Mesenchymal stem cell of adipose (primary cell): ENCODE measurements around the genes C7orf33, PDIA4, ZNF746 and ATP6V0E2.

DNA sequence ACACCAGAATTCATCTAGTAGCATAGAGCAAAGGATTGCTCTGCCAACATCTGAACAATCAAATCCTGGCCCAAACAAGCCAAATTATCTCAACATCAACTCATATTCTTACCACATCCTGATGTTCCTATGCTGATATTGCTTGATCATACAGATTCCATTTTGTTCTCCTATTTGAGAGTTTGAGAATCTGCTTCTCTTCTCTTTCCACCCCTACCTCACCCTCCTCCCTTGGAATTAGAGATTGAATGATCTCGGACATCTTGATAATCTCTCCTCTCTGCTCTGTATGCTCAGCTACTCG lies 633.4 kb downstream of the CNTNAP2 start:
- CAGE, long polyA plus RNA, result no peak

DNA sequence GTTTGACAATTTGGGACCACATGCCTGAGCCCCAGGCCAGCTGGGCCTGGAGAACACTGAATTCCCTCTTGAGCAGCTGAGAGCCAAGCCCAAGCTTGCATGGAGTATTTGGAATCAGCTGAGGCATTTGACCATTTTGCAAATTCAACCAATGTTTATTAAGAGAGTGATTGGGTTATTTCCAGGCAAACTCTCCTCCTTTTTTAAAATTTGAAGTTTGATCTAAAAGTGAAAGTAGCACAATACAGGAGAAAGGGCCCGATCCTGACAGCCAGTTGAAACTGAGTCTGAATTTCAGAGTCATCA lies 109.8 kb upstream of the C7orf33 start:
- CAGE, long polyA plus RNA, result no peak

DNA sequence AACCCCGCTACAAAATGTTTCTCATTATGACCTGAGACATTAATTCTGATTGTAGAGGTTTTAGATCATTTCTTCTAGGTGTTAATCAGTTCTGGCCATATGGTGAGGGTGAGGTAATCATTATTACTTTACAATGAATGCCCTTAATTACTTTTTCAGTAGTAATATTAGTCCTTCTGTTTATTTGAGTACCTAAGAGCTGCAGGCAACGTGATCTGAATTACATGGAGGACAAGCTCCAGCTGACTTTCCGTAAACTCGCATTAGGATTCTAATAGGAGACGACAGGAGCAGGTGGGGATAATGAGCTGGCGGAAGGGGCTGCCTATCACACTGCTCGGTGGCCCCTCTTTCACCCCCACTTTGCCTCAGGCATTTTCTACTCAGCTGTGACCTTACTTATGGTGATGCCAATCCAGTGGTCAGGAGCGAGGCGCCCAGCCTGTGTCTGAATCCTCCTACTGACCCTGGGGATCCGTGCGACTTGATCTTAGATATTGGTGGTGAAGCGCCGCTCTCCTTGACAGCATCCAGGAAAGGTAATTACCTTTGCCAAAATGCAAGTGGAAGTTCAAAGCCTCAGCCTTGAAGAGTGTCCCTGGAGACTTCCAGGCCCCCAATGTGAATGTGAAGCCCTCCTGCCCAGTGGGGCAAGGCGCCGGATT lies at the start of gene C7orf33:
Gene C7orf33, plus strand, starts transcription at position 398 of the 665 bp plus-strand sequence.
- CAGE, long polyA plus RNA, result no peak

- CAGE, long polyA plus RNA, result no peak
These were observed 74.3 kb downstream of the EZH2 start for GRCh38 chr7:148809552-148810403.

DNA sequence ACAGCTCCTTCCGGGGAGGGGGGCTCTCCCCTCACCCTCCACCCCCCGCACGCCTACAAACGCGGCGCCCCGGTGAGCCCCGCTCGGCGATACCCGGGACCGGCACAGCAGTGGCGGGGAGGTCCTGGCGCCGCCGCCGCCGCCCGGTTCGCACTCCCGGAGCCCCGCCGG lies 239 bp downstream of the EZH2 start:
- CAGE, long polyA plus RNA, result no peak

- CAGE, long polyA plus RNA, result no peak
These were observed at the start of gene PDIA4 for GRCh38 chr7:149028297-149029533. Gene PDIA4 (minus strand): TSS chr7:149028505.

- CAGE, long polyA plus RNA, result no peak
These were observed 24.9 kb downstream of the ZNF786 start for GRCh38 chr7:149065482-149066249.

DNA sequence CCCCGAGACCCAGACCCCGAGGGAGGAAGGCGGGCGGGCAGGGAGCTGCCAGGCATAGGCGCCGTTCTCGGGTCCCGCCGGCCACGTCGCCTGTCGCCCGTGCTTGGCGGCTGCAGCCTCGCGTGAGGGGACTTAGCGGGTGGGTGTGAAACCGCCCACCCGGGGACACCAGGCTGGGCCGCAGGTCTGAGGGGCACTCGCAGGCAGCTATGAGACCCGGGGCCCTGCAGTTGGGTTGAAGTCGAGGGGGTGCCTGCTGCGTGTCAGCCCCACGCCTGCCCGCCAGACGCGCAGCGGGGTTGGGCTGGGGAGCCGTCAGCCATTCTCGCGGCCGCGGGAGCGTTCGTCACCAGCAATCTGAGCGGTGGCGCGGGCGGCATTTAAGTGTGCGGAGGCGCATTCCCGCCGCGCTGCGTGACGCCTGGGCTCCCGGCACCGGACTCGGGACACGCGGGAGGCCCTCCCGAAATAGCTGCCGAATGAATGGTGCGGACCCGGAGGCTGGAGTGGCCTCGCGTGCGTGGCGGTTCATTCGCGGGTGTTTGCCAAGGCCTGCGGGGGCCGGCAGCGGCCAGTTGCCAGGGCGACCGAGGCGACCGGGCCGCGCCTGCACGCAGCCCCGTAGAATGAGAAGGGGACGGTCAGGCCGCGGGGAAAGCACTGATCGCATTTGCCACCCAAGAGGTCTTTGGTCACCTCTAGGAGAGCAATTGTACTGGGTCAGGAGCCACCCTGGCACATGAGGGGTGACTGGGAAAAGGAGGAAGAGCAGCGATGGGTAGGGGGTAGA lies 740 bp downstream of the ZNF398 start:
- CAGE, long polyA plus RNA, result no peak

GRCh38 chr7:149202758-149203229 lies 7.4 kb downstream of the ZNF282 start:
- CAGE, long polyA plus RNA, result no peak

DNA sequence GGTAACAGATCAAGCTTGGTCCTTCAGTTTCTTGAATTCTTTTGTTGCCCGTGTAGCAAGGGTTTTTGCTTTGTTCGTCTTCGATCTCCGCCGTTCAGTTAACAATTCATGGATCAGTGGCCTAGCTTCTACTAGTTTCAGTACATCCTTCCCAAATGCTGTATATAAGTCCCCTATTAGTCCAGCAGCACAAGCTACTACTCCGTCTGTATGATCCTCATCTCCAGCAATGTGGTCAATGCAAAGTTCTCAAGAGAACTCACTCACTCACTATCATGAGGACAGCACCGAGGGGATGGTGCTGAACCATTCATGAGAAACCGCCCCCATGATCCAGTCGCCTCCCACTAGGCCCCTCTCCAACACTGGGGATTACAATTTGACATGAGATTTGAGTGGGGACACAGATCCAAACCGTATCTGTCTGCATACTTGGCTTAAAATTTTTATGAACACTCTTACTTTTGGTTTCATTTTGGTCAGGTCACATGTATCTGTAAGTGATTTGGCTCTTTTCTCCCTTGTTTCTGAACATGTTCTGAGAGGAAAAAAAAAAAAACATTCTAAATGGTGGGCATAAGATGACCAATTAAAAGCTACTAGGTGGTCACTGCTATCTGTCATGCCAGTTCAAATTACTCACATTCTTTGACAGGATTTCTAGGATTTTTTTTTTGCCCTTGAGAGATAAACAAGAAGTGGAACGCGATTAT lies 60.0 kb downstream of the ZNF783 start:
- CAGE, long polyA plus RNA, result no peak

GRCh38 chr7:149497400-149498388 lies at the start of gene ZNF746:
Gene ZNF746 (minus strand): TSS chr7:149497809.
- CAGE, long polyA plus RNA, result no peak

GRCh38 chr7:149564414-149564878 lies 66.8 kb upstream of the ZNF746 start:
- CAGE, long polyA plus RNA, result no peak

DNA sequence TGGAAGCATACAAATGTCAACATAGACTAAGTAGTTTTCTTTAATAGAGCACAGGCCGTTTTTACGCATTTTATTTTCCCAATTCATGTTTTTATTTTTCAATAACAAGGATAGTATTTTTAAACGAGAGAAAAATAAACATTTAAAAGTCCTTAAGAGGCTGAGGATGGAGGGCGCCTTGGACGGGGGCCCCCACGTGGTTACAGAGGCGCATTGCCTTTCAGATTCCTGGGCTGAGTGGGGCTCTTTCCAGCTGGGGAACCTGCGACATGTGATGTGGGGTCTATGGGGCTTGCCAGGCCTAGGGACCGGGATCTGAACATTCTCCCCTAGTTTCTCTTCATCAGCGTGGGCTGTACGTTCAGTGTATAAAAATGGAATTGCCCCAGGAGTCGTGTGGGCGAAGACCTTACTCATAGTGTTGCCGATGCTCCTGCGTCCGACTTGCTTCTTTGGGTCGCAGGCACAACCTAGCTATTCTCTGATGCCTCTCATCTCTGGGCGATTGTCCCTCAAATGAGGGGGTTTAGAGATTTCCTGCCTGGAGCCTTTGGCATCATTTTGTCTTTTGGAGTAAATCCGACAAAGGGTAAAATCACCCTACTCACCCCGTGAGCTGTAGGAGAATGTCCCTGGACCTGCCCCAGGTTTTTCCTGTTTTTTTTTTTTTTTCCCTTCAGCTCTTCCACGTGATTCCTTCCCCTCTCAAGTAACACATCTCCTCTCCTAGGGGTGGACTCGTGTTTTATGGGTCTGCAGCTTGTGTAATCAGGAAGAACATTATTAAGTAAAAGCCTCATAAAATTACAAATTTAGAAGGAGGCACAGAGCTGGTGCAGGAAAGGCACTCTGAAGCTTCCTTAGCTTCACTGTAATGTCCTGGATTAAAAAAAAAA lies 89.0 kb upstream of the KRBA1 start:
- CAGE, long polyA plus RNA, result no peak

GRCh38 chr7:149691120-149691451 lies 23.7 kb upstream of the KRBA1 start:
- CAGE, long polyA plus RNA, result no peak

DNA sequence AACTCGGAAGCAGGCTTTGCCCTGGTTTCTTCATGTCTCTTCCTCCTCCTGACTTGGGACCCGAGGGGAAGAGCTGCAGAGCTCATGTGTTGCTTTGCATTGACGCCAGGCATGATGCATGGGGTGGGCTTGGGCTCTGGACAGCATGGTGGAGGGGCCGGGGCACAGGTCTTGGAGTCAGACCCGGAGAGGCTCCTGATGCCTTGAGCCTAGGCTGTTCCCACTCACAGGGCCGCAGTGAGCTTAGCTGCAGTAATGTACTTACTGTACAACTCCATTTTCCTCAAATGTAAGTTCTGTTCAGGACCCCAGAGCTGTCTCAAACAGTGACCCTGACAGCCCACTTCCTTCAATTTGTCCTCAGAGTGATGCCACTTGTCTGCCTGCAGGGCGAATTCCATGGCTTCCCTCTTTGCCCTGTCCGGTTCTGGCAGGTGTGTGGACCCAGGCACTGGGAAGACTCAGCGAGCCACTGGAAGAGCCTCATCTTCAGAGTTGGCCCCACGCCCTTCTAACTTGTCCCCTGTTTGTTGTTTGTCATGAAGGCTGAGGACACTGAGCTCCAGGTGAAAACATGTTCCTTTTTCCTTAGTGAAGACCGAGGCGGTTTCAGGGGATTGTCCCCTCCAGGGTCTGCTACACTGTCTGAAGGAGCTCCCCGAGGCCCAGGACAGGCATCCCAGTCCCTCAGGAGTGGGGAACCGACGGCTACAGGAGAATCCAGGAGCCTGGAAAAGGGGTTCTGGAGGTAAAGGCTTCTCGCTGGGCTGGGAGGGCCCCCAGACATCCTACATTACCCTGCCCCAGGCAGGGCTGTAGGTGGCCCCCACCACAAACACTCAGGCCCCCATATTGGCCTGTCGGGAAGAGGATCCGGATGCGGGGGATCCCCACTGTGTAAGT lies 8.6 kb downstream of the KRBA1 start:
- CAGE, long polyA plus RNA, result no peak

- CAGE, long polyA plus RNA, result no peak
These were observed 8.6 kb downstream of the ZNF467 start for GRCh38 chr7:149764702-149765199.

DNA sequence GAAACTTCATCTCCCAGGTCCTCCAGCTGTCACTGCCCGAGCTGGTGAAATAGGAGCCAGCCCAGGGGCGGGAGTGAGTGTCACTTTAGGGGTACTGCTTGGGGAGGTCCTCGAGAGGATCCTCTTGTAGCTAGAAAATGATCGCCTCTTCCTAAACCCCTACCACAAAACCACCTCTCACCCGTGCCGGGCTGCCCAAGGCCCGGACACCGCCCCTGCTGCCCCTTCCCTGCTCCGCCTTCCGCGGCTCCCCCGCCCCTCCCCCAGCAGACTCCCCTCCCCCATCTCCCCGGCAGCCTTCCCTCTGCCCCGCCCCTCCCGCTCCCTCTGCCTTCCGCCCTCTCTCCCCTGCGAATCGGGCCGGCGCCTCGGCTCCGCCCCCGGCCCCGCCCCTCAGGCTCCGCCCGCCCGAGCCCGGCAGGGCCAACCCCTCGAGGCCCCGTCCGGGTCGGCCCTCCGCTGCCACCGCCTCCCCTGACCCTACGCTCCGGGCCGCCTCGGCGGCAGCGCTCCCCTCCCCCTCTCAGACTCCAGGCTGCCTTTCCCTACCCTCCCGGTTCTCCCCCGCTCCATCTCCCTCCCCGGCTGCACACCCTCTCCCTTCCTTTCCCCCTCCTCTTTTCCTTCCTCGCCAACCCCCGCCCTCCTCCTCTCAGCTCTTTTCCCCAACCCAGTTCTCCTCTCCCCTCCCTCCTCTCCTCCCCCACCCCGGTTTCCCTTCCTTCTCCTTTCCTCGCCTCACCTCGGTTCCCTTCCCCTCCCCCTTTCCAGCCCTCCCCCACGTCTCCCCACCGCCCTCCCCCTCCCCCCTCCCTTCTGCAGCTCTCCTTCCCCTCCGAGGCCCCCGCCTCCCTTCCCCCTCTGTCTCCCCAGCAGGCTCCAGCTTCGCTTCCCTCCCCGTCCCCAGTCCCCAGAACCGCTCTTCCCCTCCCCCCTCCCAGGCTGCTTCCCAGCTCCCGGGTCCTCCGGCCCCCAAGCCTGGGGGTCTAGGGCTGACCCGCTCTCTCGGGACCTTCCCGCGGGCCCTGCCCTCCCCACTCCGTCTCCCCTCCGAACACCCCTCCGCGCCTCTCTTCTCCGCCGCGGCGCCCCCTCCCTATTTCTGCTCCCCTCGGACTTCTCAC lies 1.6 kb downstream of the ZNF467 start:
- CAGE, long polyA plus RNA, result no peak

GRCh38 chr7:149774816-149775171 lies 1.4 kb upstream of the ZNF467 start:
- CAGE, long polyA plus RNA, result no peak

GRCh38 chr7:149790084-149790645 lies 16.8 kb upstream of the ZNF467 start:
- CAGE, long polyA plus RNA, result no peak

DNA sequence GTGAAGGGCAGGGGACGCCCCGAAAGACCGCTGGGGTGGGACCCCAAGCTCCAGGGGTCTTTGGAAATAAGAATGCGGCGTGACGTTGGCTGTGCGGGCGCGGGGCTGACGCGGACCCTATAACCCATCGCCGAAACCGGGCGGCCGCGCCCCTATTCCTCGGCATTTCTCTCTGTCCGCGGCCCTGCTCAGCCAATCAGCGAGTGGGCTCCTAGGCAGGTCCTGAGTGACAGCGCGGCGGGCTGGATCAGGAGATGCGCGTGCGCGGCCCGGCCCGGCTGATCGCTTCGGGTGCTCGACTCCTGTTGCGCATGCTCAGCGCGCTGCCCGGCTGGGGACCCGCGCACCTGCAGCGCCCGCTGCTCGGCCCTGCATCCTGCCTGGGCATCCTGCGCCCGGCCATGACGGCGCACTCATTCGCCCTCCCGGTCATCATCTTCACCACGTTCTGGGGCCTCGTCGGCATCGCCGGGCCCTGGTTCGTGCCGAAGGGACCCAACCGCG lies at the start of gene ATP6V0E2:
Gene ATP6V0E2, plus strand, starts transcription at position 305 of the 504 bp plus-strand sequence.
- CAGE, long polyA plus RNA, result no peak